Mesenchymal stem cell of the bone marrow (primary cell): ENCODE measurements around a stretch of chr21.

DNA sequence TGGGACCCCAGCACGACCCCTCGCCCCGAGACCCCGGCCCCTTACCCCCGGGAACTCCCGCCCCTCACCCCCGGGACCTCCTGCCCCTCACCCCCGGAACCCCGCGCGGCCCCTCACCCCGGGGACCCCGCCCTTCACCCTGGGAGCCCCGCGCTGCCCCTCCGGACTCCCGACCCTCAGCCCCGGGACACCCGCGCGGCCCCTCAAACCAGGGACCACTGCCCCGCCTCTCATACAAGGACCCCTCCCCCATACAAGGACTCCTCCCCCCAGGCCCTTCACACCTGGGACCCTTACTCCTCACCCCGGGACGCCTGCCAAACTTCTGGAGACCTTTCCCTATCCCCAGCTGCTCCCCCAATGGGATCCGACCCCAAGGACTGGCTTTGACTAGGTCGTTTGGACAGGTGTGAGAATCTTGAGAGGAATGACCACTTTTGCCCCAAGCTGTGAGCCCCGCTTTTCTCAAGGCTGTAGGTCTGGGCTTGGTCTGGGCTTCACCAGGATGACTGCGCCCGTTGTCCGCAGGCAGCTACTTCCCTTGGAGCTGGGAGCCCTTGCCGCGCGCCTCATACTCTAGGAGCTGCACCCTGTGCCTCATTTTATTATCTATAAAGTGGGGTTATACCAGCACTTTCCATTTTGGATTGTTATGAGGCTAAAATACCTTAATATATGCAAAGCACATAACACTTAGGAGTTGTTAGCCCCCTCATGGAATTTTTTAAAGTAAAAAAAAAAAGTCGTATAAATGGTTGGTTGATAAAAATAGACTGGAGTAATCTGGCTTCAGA lies 972 bp downstream of the DIP2A start:
- CAGE, long polyA plus RNA, result no peak

GRCh38 chr21:46515054-46515630 lies 56.5 kb downstream of the DIP2A start:
- CAGE, long polyA plus RNA, result no peak

DNA sequence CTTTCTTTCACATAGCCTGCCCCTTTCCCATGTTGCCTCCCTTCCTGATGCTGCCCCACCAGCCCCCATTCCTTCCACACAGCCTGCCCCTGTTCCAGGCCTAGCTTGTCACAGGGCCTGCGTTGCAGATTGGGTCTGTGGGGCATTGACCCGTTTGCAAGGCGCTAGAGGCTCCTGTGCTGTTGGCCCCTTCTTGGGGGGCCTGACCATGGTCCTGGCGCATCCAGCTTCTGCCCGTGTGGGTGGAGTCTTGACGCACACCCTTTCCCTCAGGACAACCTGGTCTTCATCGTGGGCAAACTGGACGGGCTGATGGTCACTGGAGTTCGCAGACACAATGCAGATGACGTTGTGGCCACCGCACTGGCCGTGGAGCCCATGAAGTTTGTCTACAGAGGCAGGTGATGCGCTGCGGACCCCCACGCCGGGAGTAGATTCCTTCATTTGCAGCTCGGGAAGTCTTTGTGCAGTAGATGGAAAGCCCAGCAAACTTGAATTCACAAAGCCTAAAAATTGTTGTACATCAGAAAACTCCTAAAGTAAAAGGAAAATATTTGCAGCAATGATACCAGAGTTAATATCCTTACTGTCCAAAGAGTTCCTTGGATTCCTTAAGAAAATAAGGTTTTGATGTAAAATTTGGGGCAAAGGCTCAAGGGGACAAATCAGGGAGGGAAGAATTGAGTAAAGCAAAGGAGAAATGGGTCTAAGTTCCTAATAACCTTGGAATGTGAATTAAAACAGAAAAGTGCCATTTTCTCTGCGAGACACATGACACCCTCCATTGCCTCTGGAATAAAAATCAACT lies 58.0 kb downstream of the S100B start:
- CAGE, long polyA plus RNA, result no peak